Progenitor cell of endocrine pancreas (in vitro differentiated cells): ENCODE measurements around a stretch of chr2.

- PRO-cap, result no peak
Measured at GRCh38 chr2:9772987-9773344, 70.3 kb upstream of the TAF1B start.

DNA sequence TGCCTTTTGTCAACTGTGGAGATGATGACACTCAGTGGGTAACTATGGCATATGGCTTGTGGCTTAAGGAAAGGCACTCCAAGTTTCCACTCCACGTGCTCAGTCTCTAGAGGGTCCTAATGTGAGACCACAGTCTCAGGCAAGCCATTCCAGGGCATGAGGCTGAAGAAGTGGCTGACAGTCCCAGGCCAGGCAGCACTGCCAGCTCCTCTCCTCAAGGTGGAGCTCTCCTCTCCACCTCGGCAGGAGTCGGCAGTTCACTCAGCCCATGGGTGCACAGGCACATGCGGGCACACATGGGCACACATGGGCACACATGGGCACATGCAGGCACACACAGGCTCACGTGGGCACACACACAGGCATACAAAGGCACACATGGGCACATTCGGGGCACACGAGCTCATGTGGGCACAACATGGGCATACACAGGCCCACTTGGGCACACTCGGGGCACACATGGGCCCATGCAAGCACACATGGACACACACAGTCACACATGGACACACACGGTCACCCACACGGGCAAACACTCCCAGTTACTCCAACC is 65.3 kb upstream of the TAF1B start:
- PRO-cap, result no peak

- PRO-cap, result no peak
Measured at GRCh38 chr2:9808840-9809350, 34.4 kb upstream of the TAF1B start.

- PRO-cap, result no peak
Measured at GRCh38 chr2:9830786-9831390, 12.4 kb upstream of the TAF1B start.

DNA sequence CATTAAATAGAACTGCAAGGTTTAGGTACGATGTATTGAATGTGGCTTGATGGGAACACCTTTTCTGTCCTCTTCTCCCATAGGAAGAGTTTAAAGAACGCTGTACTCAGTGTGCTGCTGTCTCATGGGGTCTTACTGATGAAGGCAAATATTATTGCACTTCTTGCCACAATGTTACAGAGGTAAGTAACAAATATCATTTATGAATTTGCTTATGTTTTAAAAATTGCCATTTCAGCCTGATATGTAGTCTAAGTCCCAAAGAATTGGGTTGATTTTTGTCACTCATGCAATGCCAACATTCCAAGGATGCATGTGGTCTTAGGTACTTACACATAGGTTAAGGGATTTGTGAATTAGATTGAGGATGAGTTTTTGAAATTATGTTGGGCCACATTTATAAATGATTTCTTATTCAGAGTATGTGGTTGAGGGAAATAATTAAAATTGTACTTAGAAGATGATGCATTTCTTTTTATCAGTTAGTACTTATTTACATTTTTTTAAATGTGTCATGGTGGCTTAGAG is 1.9 kb downstream of the TAF1B start:
- PRO-cap, result no peak

- PRO-cap, result no peak
Measured at GRCh38 chr2:10005862-10006117, 37.6 kb upstream of the KLF11 start.

DNA sequence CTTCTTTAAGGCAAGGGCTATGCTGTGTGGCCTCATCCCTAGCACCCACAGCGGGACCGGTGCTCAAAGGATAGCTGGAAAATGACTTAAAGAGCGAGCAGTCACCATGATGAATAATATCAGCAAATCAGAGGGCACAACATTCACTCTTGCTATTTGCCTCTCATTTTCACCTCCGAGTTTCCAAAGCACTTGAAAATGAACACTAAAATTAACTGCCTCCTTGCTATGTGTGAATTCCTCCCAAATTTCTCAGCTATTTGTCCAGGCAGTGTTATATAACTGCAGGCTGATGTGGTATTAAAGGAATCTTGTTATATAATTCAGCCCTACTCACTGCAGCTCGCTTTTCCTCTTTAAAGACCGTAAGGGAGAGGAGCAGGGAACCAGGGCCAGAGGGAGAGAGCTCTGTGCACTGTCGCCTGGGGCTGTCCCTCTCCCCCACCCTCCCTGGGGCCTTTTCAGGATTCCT is 1.4 kb downstream of the CYS1 start:
- PRO-cap, result no peak

DNA sequence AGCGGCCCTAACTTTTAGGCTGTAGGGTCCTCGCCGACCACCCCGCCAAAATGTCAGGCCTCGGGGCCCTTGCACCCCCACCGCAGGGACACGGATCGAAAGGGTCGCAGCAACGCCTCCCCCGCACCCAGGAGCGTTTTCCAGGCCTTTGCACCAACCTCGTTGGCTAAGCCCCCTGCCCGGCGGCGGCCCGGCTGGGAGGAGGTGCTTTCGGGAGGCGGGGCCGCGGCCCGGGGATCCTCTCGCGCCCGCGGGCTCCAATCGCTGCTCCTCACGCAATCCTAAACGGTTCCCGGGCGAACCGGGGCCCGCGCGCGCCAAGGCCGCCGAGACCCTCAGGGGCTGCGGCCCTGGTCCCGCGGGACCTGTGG is 492 bp upstream of the RRM2 start:
- PRO-cap, result bidirectional peak, plus-strand start at position 284 of the sequence, minus-strand start at position 168 of the sequence

GRCh38 chr2:10277656-10277927 is 25.1 kb upstream of the HPCAL1 start:
- PRO-cap, result no peak

GRCh38 chr2:10286710-10287227 is 15.9 kb upstream of the HPCAL1 start:
- PRO-cap, result no peak

GRCh38 chr2:10300955-10301735 is 1.6 kb upstream of the HPCAL1 start:
- PRO-cap, result no peak

GRCh38 chr2:10312094-10312971 is 9.6 kb downstream of the HPCAL1 start:
- PRO-cap, result no peak

DNA sequence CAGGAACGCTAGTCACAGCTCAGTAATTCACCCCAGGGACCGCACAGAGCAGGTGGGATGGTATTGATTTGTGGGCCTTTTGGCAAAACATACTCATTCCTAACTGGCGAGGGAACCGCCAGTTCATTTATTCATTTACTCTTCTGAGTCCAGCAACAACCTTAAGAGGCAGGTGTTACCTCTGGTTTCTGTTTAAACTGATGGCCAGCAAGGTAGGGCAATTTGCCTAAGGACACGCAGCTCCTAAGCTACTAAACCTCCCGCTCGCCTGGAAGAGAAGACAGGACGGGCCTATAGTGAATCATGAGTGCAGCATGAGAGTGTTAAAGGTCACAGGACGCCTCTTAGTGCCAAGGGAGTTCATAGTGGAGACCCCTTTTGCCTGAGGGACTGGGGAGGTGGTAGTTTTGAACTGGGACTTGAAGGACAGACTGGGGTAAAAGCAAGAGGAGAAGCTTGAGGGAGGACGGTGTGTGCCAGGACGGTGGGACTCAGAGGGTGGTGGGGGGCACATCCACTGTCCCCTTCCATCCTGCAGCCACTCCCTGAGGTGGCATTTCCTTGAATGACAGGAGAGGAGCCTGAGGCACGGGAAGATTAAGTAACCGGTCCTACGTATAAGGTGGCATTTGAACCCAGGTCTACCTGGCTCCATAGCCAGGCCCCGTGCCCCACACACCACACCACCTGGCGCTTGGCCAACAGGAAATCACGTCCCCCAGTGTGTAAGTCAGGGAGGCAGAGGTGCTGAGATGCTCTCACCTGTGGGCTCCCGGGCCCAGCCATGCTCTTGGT is 53.5 kb downstream of the HPCAL1 start:
- PRO-cap, result no peak

DNA sequence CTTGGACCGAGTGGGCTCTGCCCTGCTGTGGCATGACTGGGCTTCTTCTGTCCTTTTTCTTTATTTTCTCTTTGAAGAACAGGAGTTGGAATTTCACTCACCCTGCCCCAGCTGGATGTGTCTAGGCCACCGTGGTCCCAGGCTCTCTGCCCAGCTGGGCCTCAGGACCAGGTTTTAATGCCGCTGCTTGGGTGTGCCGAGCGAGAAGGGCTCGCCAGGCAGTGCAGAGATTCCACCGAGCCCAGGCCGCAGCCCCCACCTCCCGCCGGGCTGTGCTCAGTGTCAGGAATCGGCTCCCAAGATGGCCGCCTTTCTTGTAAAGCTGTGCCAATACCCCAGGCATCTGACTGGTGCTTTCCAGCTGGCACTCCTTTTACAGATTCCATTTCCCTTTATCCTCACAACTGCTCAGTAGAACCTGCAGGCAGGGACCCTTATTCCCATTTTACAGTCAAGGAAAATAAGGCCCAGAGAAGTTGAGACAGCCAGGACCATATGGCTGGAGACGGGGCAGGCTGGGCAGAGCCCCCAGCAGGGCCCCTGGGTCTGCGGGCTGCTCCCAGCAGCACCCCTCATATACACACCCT is 43.4 kb downstream of the ODC1 start:
- PRO-cap, result no peak

- PRO-cap, result no peak
Measured at GRCh38 chr2:10588741-10589977, 100.6 kb downstream of the NOL10 start.

DNA sequence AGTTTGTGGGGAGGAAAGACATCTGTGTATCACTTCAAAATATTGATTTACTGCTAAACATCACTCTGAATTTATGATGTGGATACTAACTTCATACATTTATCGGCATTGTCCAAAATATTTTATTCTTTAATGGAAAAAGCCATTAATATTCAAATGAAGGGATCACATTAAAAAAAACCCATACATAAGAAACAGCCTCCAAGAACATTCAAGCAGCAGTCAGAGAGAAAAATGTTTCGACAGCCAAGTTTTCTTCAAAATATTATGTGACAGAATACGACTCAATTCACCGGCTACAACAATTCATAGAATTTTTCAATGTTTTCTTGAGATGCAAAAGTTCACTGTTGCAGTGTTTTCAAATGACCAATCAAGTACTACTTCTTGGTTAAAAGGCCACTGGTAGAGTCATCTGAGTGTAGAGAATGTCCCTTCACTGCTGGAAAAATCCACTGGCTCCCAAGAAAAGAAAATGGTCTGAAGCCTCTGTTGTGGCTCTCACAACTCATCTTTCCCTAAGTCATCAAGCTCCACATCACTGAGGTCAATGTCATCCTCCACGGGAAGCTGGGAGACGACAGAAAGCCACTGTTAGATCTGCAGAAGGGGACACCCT is 28.7 kb downstream of the PDIA6 start:
- PRO-cap, result no peak

DNA sequence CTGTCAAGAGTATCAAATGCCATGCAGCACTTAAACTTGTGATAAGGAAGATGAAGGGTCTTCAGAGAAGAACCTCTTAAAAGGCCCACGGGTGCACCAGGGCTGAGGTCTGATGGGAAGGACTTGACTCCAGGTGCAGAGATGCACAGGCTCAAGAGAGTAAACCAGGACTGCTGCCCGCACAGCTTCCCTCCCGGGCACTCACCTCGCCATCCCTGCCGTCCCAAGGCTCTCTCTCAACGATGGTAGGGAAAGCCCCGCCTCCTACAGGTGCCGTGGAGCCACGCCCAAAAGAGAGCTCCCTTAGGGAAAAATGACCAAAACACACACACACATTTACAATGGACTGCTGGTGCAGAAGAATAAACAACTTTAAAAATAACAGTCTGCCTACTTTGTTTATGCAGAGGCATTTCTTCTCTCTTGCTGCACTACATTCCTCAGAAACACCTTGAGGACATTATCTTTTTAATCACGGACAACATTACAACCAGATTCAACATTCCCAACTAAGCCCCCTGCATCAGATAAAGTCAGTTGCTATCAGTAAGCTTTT is 27.8 kb downstream of the PDIA6 start:
- PRO-cap, result no peak

DNA sequence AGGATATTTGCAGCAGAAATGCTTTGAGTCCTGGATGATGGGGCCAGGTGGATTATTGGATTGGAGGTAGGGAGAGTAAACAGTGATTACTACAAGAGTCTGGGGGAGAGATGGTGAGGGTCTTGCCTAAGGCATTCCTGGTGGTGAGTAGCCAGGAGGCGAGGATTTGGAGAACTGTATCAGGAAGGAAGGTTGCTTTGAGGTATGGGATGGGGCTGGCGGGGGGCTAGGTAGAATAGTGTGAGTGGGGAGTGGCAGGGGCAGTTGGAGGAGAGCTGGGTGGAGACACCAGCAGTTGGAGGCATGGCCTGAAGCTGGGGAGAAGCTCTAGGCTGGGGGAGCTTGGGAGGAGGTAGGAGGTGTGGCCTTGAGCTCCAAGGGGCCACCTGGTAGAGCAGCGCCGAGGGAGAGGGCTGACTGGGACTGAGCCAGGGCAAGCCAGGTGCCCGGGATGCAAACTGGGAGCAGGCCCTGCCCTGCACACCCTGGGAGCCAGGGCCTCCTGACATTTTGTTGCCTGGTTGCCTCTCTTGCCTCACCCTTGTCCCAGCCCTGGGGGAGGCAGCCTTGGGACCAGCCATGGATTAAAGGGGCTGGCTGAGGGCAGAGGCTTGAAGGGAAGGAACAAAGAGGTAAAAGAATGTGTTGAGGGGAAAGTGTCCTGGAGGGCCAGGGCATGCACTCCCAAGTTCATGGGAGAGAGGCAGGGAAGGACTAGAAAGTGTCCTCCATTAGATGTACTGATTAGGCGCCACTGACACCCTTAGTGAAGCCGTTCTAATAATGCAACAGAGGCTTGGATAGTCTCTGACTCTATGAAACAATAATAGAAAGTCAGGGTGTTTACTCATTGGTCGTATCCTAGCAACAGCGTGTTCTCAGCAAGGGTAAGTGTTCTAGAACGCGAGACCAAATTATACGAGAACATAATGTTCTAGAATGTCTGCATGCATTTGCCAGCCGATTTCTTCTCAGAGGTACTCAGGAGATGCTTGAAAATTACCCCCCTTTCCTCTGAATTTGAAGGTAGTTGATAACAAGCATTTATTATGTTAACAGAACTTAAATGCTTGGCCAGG is 33.2 kb upstream of the PDIA6 start:
- PRO-cap, result no peak

DNA sequence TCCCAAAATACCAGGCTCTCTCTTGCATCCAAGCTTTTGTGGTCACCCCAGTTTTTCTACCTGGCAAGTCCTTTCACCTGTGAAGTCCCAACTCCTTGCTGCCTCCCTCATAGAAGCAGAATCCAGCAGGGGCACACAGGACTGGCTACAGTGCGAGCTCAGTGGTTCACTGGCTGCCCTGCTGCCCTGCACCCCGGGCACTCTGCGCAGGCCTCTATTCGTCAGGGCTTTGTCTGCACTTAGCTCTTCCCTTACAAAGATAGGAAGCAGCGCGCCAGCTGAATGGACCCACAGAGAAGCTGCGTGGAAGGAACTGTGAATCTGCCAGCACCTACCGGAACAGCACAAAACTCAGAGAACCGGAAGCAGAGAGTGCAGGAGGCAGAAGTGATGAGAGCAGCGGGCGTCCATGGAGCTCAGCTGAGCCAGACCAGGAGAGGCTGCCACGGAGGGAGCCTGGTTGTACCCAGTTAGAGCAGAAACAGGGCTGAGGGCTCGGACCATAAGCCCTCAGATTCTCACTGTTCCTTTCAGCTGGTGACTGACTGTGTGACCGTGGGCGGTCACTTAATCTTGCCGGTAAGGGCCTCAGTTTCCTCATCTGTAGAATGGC is 884 bp upstream of the C2orf50 start:
- PRO-cap, result no peak

- PRO-cap, result no peak
Measured at GRCh38 chr2:11370520-11371103, 26.2 kb upstream of the ROCK2 start.